Monocyte (primary cell): Measurements from ENCODE around the genes B4GALNT4 and PTDSS2.

- PRO-cap, 2 experiments: no peak in any of the 2 experiments
These were observed 12.3 kb downstream of the SIRT3 start for GRCh38 chr11:223921-224231.

- PRO-cap, 2 experiments: peak in 1 of 2 experiments; most common plus-strand start chr11:253627 (in 1)
These were observed 16.5 kb downstream of the PSMD13 start for GRCh38 chr11:253074-253967.

- PRO-cap, 2 experiments: peak in 2 of 2 experiments; most common plus-strand start chr11:279410 (in 2)
These were observed 879 bp downstream of the NLRP6 start for GRCh38 chr11:278761-279810.

DNA sequence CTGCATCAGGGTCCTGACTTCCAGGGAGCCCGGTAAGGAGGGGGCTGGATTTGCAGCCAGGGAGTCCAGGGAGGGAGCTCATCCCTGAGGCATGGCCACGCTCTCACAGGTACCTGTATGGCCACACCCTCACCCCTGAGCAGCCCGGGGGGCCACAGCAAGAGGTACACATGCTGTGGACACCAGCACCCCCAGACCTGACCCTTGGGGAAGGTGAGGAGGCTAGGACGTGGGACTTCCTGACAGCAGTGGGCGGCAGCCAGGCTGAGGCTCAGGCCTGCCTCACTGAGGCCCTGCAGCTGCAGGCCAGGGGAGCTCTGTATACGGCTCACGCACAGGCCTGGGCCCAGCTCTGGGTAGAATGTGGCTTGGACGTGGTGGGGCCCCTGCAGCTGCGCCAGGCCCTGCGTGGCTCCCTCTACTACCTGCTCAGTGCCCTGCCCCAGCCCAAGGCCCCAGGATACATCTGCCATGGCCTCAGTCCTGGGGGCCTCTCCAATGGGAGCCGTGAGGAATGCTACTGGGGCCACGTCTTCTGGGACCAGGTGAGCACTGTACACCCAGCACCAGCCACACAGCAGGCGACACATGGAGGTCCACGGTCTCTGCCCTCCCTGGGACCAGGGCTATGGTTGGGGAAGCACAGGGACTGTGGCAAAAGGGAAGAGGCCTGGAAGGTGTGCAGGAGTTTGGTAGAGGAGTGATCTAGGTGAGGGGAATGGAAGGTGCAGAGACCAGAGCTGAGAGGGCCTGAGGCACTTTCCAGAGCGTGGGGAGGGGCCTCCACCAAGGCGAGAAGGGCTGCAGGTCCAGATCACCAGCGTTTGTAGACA is 1.9 kb downstream of the PGGHG start:
- PRO-cap, 2 experiments: no peak in any of the 2 experiments

GRCh38 chr11:309025-309844 is 1.6 kb downstream of the IFITM2 start:
- PRO-cap, 2 experiments: no peak in any of the 2 experiments

DNA sequence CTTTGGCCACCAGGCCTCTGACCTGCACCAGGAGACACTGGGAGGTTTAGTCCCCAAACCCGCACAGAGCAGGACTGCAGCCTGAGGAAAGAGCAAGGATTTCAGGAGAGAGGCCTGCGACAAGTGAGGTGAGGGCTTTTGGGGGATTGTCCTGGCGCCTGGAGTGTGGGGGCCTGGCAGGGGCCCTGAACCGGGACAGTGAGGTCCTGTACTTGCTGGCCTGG is 364 bp upstream of the IFITM1 start:
- PRO-cap, 2 experiments: no peak in any of the 2 experiments

DNA sequence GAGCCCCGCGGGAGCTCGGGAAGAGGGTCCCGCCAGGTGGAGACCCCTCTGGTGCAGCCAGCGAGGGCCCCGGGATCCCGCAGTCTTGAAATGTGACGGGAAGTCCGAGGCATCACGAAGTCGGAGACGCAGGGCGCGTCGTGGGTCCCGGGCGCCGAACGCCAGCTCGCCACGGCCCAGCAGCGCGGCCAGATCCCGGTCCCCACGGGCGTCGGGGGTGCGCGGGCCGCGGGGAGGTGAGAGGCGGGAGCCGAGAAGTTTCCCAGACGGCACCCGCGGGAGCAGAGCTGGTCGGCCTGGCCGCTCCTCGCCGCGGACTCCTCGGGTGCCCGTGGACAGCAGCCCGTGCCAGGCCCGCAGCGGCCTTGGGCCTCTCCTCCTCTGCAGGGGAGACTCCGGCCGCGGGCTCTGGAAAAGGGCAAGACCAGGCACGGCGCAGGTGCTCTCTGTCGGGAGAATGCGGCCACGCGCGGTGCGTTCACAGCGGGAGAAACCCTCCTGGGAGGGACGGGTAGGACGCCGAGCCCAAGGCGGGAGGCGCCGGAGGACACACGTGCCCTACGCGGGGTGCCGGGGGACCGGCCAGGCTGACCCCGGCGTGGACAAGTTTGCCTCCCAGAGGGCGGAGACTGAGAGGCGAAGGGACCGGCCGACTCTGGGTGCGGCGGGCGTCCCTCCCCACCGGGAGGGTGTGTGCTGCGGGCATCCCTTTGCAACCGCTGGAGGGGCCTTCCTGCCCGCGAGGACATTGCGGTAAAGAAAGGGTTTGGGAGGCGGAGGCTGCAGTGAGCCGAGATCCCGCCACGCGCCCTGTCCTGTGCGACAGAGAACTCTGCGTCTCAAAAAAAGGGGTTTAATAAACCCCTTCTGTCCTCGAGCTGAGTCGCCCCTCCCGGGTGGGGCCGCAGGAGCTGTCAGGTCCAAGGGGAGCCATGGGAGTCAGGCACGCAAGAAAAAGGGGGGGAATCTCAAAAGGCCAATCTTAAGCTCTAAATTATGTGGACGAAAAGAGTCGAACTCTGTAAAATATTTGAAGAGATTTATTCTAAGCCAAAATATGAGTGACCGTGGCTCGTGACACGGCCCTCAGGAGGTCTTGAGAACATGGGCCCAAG is 2.3 kb downstream of the IFITM1 start:
- PRO-cap, 2 experiments: no peak in any of the 2 experiments

- PRO-cap, 2 experiments: no peak in any of the 2 experiments
These were observed 956 bp upstream of the B4GALNT4 start for GRCh38 chr11:368218-368867.

DNA sequence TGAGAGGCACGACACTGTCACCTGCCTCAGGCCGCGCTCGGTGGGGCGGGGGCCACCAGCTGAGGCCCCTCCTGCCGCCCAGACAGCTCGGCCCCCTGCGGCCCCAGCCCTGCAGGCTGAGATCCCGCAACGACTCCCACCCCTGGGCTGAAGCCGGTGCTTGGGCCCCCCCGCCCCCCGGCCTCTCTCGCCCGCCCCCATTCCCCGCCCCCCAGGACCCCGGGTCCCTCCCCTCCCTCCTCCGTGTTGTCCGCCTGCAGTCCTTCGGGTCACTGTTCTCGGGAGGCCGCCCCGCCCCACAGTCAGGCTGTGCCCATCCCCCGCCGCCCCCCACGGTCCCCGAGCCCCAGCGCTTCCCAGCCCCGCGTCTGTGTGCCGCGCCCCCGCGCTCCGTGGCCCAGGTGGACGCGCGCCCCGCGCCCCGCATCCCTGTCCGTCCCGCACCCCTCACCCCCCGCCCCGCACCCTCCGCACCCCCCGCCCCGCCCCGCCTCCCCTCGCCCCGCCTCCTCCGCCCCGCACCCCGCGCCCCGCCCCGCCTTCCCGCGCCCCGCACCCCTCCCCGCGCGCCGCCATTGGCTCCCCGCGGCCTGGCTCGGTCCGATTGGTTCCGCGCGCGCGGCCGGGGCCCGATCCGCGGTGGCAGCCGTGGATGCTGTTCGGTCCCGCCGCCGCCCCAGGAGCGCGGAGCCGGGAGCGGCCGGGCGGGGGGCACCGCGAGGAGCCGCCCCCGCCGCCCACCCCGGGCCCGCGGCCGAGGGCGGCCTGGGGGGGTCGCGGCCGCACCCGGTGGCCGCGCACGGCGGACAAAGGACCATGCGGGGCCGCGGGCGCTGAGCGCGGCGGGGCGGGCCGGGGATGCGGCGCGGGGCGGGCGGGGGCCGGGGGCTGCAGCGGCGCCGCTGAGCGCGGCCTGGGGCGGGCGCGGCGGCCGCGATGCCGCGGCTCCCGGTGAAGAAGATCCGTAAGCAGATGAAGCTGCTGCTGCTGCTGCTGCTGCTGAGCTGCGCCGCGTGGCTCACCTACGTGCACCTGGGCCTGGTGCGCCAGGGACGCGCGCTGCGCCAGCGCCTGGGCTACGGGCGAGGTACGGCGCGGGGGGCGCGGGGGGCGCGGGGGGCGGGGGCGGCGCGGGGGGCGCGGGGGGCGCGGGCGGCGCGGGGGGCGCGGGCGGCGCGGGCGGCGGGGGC is at the start of gene B4GALNT4:
B4GALNT4 (plus strand) TSS at position 632 of the 1,190 bp plus-strand sequence.
- PRO-cap, 2 experiments: no peak in any of the 2 experiments

GRCh38 chr11:404280-404917 is 10.4 kb downstream of the PKP3 start:
- PRO-cap, 2 experiments: no peak in any of the 2 experiments

- PRO-cap, 2 experiments: peak in 2 of 2 experiments; most common plus-strand start chr11:407584 (in 2)
These were observed 7.5 kb downstream of the SIGIRR start for GRCh38 chr11:407322-407674.

DNA sequence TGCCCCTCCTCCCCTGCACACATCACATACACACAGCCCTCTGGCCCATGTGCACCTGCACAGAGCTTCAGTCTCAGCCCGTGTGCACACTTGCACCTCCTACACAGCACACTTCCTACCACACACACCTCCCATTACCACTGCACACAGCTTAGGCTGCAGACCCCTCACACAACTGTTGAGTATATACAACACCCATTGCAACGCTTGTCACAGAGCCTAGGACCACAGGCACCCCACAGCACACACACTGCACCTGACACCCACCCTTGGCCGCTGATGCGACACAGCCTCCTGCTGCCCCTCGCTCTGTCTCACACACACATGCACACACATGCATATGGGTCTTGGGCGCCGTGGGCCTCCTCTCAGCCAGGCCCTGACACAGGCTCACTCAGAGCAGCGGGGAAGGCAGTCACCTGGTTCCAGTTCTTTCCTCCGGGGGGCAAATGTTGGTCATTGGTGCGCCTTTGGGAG is 357 bp downstream of the SIGIRR start:
- PRO-cap, 2 experiments: no peak in any of the 2 experiments

DNA sequence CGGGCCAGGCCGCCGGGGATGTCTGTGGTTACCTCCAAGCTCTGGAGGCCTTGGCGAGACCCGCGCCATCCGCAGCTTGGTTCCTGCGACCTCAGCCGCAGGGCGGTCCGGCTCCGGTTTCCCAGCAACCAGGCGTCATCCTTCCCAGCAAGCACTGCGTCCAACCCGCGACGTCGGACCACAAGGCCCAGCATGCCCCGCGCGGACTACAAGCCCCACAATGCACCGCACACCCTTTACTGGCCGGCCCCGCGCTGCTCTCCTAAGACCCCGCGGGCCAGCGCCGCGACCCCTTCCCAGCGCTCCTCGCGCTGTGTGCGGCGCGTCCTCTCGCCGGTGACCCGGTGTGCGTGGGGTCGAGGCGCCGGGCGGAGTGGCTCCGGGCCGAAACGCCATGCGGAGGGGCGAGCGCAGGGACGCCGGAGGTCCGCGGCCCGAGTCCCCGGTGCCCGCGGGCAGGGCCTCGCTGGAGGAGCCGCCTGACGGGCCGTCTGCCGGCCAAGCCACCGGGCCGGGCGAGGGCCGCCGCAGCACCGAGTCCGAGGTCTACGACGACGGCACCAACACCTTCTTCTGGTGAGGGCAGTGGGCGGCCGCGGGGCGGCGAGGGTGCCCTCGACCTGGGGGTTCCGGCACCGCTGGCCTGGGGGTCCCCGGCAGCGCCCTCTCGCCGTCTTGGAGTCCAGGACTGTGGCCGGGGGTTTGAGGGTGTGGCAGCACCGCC is at the start of gene PTDSS2:
PTDSS2 (plus strand) TSS at position 218 of the 724 bp plus-strand sequence.
- PRO-cap, 2 experiments: peak in 2 of 2 experiments; most common plus-strand start position 290 of the sequence (in 1); most common minus-strand start position 78 of the sequence (in 2)

DNA sequence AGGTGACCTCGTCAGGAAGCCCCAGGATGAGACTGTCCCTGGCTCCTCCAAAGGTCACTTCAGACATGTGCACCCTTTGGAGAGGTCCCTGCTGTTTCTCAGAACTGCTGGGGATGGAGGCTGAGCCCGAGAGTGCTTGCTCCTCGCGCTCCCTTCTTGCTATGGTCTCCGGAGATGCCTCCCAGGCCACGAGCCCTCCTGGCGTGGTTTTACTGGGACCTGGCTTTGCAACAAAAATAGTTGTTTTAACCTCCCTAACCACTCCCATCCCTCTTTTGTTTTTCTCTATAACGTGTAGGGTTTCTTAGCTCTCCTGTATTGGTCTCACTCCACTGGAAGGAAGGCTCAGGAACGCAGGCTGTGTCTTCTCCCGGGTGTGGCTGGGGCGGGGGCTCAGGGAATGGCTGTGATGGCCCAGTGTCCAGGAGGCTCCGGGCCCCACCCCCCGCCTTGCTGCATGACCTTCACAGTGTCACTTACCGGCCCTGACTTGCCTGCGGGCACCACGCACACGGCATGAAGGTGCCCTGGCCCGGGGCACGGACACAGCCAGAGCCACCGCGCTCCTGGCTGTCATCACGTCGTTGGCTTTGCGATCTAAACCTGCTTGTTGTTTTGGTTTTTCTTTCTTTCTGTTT is 5.6 kb downstream of the PTDSS2 start:
- PRO-cap, 2 experiments: no peak in any of the 2 experiments

DNA sequence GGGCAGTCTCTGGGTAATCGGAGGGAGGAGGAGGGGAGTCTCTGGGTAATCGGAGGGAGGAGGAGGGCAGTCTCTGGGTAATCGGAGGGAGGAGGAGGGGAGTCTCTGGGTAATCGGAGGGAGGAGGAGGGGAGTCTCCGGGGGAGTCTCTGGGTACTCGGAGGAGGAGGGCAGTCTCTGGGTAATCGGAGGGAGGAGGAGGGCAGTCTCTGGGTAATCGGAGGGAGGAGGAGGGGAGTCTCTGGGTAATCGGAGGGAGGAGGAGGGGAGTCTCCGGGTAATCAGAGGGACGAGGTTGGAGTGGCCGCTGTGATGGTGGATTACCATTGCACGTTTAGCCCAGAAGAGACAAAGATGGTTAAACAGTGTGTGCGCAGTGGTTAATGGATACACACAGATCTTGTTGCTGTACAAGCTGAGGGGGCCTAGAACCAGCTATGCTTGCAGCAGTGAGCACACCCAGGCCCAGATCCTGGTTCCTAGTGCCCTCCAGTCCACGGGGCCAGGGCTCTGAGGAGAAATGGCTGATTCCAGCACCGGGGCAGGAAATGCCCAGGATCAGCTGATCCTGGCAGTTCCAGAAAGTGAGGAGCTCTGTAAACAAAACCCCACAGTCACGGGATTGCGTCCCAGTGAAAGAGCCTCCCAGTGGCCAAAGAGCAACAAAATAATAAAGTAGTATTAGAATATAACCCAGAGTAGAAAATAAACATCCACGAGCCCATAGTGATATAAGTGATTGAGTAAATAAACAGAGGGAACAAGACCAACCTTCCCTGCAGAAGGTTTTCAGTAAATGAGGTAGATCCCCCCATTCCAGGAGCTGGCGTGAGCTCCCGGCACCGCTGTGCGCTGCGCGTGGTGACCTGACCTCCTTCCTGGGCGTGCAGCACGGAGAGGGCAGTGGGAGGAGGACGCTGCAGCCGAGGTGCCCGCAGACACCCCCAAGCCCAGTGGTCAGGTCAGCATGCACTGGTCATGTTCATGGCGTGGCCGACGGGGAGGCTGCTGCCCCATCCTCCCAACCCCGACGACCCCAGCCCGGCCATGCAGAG is 19.5 kb downstream of the PTDSS2 start:
- PRO-cap, 2 experiments: no peak in any of the 2 experiments

- PRO-cap, 2 experiments: no peak in any of the 2 experiments
These were observed 1.7 kb downstream of the HRAS start for GRCh38 chr11:533675-534033.

- PRO-cap, 2 experiments: no peak in any of the 2 experiments
These were observed 3.5 kb downstream of the RASSF7 start for GRCh38 chr11:564229-564747.

- PRO-cap, 2 experiments: no peak in any of the 2 experiments
These were observed 394 bp downstream of the CDHR5 start for GRCh38 chr11:624354-624768.

GRCh38 chr11:638940-639584 is 2.0 kb downstream of the DRD4 start:
- PRO-cap, 2 experiments: no peak in any of the 2 experiments

DNA sequence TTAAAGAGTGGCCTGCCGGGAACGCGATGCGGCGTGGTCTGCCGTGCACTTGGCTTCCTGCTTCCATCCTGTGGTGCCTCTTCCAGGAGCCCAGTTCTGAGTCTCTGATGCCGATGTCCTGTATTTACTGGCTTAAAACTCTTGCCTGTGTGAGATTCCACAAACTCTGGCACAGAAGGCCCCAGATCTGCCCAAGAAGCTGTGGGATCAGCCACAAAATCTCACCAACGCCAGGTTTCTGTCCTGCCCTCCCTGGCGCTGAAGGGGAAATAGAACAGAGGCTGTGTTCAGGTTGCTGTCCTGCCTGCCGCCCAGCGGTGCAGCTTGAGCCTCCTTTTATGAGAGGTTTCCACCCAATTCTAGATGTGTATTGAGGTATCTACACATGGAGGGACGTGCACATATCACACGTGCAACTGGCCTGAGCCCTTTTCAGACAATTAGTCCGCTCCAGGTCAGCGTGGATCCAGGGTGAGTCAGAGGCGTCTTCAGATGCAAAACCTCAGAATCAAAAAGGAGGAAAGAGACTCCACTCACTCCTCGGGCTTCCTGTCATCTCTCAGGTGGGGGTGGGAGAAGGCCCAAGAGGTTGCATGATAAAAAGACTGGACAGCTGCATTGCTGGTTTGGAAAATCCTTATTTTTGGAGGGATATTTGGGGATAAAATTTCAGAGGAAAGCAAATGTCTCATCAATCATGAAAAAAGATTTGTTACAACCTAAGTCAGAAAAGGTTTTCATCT is 2.3 kb downstream of the TMEM80 start:
- PRO-cap, 2 experiments: no peak in any of the 2 experiments